Thoracic aorta endothelial cell (primary cell): ENCODE measurements around the gene KIF1A.

DNA sequence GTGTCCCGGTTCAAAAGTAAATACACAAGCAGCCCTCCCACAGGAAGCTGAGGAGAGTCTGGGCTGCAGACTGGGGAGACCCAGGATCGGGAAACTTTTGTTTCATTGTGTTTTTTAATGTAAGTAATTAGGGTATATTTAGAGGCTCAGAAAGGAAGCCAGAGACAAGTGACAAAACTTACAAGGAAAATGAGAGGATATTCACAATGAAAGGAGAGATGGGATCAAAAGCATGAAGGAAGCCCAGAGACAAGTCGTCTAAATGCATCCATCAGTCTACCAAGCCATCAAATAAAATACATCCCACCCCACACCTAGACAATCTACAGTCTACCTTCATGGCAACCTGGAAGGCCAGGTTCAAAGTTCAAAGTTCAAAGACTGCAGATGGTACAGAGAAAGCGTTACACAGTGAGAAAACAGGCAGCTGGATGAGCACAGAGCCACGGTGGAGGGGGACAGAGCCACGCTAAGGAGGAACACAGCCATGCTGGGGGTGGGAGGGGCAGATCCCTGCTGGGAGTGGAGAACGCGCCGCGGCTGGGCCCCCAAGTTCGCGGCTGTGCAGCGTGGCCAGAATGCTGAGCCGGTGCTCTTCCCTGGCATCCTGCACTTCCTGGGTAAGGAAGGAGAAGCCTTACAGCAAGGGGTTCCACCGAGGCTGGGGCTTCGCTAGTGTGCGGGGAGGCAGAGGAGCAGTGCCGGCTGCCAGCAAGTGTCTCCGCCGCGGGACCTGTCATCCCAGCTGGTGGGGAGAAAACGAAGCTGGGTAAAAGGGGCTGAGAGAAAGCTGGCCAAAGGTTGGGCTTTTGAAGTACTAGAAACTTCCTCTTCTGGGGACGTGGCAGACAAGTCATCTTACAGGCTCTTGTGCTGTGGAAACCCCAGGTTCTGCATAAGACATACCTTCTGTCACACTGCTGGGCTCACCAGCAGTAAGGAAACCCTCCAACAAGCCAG is 115.8 kb downstream of the HDAC4 start:
- CAGE, long polyA plus RNA: no peak

DNA sequence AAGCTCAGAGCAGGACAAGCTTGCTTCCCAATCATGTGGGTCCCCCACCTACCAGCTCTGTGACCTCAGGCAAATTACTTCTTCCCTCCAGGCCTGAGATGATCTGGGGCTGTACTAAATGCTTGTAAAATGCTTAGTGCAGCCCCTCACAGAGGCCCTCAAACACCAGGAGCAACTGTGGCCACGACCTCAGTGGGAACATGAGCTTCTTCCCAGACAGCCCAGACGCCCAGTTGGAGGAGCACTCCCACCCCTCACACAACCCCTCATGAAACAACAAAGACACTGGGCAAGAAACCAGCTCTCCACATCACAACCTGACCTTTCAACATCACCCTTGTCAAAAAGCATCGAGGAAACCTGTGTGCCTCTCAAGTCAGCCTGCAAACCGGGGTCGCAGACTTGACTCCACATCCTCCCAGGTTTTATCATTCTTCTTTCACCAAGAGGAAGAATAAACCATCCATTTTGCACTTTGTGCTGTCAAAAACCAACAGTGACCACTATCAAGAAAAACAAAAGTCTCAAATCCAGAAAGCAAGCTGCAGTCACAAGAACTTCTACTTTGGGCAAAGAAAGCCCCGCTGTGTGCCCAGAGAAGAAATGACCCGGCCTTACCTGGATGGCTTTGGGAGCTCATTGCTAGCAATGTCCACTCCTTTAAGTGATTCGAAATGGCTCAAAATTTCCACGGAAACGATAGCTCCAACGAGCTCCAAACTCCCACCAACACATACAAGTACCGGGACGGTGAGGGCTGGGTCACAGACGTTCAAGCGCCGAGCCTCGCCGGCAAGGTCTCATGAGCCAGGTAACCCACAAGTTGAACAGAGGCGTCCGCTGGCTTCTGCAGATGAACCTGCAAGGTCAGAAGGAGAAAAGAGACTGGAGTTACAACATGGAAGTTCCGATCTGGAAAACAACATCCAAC is 48.5 kb downstream of the HDAC4 start:
- CAGE, long polyA plus RNA: no peak

GRCh38 chr2:239381562-239382289 is 19.1 kb downstream of the HDAC4 start:
- CAGE, long polyA plus RNA: no peak

GRCh38 chr2:239397884-239399038 is 2.6 kb downstream of the HDAC4 start:
- CAGE, long polyA plus RNA: no peak

GRCh38 chr2:239409986-239410427 is 9.2 kb upstream of the HDAC4 start:
- CAGE, long polyA plus RNA: no peak

DNA sequence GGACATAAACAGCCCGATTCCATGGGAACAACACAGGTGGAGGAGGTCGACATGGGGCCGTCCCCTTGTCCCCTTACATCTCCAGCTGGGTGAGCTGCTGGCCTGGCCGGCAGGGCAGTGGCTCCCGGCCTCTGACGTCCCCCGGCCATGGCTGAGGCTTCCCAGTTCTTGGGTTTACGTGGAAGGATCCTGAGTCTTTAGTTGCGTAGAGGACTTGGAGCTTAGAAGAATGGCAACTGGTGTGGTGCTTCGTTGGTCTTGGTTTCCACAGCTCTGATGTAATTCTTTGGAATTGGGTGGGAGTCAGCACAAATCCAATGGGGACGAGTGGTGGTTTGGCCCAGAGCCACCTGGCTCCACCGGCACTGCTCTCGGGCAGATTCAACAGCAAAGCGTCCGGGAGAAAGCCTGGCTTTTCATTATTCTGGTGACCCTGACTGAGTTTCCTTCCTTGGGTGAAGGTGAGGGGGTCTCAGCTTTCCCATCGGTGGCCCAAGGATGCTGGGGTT is 98.4 kb upstream of the HDAC4 start:
- CAGE, long polyA plus RNA: no peak

DNA sequence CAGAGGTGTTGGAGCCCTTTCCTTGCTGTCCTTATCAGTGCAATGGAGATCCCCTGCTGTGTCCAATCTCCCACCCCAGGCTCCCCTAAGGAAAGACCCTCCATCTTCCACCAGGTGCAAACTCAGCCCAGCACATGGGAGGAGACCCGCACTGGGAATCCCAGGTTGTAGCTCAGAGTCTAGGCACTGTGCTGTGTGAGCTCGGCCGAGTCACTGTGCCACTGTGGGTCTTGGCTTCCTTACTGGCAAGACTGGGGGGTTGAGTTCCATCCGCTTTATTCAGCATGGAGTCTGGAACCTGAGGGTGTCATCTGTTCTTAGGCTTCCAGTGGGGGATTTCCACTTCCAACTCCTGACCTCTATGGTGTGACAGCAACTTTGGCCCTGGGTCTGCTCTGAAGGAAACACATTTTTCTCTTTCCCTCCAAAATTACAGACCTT is 237.1 kb upstream of the HDAC4 start:
- CAGE, long polyA plus RNA: no peak

- CAGE, long polyA plus RNA: no peak
These were observed 290.5 kb upstream of the HDAC4 start for GRCh38 chr2:239691245-239691737.

- CAGE, long polyA plus RNA: no peak
These were observed 132.0 kb downstream of the NDUFA10 start for GRCh38 chr2:239893040-239893577.

DNA sequence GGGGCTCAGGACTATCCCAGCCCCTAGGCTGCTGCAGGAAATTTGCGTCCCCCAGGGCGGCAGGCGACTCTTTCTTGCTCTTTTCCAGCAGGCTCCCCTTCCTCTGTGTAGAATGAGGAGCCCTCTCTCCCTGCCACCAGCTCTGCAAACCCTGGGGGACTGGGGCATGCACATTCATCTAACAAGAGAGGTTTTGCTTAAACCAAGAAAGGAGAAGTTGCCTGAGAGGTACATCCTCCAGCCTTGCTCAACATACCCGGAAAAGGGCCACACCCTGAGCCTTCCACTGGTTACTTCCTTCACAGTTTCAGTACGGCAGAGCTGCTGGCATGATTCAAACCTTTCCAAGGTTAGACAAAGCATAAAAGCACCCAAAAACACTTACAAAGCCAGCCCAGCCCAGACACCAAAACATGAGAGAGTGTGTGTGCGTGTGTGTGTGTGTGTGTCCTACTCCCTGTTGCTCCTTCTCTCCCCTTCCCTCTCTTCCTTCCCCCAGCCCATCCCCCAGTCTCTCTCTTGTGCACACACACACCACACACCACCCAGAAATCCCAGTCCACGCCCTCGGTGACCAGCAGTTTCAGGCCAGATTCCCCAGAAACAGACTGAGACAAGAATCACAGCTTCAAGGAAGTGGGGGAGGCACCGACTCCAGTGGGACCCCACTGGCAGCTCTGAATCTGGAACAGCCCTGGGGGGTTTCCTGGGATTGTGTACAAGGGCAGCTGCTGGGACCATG is 113.7 kb downstream of the NDUFA10 start:
- CAGE, long polyA plus RNA: no peak

DNA sequence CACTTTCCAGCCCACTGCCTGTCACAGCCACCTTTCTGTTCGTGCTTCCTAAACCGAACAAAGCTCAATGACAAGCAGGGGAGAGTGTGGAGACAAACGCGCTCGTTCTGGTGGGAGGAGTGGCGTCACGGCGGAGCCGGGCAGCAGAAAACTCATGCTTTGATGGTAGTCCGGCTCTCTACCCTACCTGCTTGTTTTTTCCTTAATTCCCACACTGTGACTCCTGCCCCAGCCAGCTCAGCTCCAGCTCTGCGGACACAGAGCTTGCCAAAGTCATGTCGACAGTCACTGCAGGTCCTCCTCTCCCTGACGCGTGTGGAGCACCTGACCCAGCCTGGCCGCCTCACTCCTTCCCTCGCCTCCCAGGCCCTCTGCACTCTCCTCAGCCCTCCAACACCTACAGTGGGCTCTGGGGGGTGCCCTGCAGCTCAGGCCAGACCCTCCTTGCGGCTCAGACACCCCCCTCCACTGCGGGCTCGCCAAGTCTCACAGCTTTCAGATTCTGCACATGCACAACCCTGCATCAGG is 68.4 kb downstream of the NDUFA10 start:
- CAGE, long polyA plus RNA: no peak

DNA sequence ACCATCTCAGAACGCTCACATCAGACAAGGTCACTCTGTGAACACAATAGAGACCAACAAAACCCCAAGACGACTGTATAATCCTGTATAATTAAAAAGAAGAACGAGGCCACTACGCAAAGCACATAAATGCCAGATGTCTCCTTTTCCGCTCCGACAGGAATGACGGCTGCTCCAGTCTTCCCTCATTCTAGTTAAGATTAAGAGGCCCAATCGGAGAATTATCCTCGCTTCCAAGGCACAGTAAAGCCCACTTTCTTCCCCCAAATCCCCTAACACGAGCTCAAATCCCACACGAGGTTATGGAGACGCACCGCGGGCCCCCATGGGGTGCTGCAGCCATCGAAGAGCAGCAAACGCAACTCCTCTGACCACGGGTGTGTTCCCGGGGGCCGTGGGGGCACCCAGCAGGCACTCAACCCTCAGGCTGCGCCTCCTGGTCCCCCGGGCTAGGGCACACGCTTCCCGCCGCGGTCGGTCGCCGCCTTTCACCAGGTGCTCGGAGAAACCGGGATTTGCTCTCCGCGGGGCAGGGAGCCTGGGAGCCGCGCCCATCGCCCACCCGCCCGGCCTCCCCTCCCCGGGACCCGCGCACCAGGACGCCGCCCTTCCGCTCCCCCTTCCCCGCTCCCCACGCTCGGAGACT is 425 bp downstream of the COPS9 start:
- CAGE, long polyA plus RNA: no peak

- CAGE, long polyA plus RNA: no peak
These were observed 92.6 kb upstream of the OTOS start for GRCh38 chr2:240232903-240233636.

- CAGE, long polyA plus RNA: no peak
These were observed 97.0 kb upstream of the OTOS start for GRCh38 chr2:240237438-240237977.

- CAGE, long polyA plus RNA: no peak
These were observed 110.8 kb upstream of the OTOS start for GRCh38 chr2:240250793-240252103.

DNA sequence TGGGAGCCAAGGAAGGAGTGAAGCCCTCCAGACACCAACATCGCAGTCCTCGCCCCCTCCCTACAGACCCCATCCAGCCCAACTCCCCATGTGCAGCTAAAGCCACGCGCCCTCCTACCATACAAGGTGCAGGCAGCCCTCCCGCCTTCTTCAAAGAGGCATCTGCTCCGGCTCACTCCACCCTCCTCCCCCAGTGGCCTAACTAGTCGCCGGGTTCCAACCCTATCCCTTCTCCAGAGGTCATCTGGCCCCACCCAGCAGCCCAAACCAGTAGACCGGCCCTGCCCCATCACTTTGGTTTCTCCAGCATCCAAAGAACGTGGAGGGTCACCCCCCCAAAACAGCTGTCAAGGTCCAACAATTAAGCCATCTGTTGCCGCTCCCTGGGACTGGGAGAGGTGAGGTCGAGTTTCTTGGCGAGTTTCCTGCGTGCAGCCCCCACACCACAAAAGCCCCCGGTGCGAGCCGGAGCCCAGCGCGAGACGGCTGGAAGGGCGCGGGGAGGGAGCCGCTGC is 817 bp upstream of the GPC1 start:
- CAGE, long polyA plus RNA: no peak

DNA sequence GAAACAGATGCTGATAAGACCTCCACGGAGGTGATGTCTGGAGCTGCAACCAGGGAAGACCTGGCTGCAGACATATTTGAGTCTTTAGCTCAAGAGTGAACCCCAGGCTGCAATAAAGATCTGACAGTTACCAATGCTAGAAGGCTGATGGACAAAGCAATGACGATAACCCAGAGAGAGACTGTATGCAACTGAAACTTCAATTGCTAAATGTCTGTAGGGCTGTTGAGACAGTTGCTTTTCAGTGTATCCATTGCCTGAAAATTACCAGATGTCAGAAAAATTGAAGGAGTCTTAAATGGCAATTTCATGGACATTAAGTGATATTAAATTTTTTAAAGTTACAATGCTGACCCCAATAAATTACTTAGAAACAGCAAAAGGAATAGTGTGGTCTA is 495 bp upstream of the DUSP28 start:
- CAGE, long polyA plus RNA: no peak

DNA sequence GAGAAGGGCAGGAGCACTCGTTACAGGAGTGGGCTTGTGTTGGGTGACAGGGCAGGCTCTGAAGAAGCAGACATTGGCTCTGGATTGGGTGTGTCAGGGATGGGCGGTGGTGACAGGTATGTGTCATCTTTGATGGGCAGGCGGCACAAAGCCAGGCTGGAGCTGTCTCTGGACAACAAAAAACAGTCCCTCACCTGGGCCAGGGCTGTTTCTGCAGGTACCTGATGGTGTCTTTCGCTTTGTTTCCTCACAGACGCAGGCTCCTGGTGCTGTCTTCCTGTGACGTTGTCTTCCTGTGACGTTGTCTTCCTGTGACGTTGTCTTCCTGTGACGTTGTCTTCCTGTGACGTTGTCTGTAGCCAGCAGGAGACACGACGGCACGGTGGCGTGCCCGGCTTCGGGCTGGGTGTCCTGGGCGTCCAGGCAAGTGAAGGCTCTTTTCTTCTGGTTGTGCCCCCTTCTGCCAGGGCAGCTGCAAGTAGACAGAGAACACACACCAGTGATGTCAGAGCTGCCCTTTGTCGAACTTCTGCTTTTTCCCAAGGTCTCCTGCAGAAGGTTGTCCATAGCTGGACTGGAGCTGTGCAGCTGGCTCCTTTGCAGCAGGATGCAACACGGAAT is 20.9 kb downstream of the GPR35 start:
- CAGE, long polyA plus RNA: no peak

GRCh38 chr2:240820049-240820932 is at the start of gene KIF1A:
TSS of gene KIF1A (minus strand) at chr2:240820219.
- CAGE, long polyA plus RNA: no peak

DNA sequence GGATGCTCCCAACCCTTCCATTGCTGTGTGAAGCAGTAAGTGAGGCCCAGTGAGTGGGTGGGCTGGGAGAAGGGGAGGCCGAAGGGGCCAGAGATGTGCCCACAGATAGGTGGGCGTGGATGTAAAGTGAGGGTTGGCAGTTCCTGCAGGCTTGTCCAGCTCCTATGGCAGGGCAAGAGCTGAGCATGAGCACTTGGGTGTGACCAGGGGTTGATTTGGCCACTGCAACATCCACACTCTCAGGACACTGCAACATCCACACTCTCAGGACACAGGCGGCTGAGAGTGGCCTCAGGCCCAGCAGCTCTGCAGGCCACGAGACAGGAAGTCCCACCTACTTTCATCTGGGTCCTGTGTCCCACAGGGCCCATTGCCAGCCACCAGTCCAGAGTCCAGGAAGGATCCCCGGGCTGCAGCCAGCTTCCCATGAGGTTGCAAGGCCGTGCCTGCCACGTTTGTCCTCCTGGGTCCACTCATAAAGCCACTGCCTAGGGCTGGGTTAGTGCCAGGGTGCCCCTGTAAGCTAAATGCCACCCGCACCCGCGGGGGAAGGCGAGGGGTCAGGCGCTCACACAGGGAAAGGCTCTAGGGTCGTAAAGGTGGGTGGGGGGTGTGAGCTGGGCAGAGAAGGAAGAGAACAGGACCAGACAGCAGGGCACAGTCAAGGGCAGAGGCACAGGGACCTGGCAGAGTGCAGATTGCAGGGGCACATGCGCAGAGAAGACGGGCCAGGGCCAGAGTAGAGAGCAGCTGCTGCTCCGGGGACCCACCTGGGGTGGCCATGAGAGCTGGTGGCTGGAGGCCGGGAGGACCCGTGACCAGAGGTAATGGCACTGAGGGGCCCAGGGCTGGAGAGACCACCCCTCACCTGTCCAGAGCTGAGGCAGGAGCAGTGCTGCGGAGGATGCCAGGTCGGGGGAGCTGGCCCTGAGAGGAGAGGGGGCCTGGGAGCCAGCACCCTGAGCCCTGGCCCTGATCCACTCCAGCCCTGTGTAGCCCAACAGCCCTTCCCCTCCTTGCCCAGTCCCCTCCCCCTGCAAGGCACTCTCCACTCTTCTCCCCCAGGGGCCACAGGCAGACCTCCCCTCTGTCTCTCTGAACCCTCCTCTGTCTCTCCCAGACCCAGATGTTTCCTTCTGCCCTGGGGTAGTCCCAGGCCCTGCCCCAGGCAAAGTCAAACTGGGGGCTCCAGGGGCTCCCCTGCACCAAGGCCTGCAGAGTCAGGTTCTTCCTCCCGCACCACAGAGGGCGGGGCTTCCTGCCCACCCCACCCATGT is 8.0 kb downstream of the AGXT start:
- CAGE, long polyA plus RNA: no peak